Retinal pigment epithelial cell (primary cell): Measurements from ENCODE around the gene SMIM5.

GRCh38 chr17:75078510-75079312 lies 9.0 kb upstream of the SLC16A5 start:
- RRBS = no CpG with 5 or more reads among the region's 19 CpGs

DNA sequence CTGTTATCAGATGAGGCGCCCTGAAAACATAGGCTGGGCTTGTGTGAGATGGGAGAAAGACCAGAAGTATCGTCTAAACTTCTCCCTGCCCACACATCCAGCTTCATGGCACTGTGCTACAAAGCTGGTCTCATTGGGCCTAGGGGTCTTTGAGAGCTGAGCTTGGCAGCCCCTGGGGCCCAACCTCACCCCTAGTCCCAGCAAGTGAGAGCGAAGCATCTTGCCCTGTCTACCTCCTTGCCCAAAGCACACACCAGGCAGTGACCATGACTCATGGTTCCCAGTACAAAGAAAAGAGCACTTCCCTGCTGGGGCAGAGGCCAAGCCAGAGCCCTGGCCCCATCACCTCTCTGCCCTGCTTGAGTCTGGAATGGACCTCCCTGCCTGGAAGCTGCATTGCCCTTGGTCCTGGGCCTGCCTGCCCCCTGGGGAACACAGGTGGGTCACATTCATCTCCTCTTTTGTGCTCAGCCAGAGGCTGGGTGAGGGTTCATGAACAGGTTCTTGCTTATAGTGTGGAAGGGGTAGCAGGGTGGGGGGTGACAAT lies 1.2 kb downstream of the SLC16A5 start:
- RRBS = no CpG with 5 or more reads among the region's 3 CpGs

DNA sequence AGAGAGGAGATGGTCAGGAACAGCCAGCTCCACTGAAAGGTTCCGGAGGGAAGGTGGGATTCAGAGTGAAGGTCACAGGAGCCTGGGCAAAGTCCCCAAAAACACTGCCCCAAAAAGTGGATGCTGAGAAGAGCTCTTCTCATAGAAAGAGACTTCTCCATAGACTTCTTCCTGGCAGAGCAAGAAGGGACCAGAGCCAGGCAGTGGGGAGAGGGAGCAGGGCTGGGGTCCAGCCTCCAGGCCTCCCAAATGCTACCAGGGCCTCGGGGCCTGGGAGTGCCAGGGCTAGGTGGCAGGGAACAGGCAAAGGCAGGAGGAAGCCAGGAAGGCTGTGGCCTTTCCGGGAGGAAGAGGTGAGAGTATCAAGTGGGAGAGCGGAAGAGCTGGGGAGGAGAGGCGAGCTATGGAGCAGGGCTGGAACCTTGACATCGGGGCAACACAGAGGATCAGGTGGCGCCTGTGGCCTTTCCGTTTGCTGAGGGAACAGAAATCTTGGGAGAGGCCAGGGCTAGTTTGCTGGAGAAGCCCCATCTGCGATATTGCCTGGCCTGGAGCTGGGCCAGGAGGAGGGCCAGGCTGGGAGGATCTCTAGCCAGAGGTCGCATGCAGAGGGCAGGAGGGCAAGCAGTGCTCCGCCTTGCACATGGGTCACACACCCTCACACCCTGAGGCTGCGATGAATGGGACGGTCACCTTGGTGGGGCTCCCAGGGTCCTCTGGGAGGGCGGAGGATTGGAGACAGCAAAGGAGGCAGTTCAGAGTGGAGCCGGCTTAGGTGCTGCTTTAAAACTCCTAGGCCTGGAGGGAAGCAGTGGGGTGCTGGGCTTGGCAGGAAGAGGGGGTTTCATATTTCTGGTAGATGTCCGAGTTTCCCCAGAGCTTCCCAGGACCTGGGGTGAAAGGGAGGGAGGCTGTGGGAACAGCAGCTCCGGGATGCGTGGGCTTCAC lies 3.3 kb downstream of the SLC16A5 start:
- RRBS = no CpG with 5 or more reads among the region's 18 CpGs

DNA sequence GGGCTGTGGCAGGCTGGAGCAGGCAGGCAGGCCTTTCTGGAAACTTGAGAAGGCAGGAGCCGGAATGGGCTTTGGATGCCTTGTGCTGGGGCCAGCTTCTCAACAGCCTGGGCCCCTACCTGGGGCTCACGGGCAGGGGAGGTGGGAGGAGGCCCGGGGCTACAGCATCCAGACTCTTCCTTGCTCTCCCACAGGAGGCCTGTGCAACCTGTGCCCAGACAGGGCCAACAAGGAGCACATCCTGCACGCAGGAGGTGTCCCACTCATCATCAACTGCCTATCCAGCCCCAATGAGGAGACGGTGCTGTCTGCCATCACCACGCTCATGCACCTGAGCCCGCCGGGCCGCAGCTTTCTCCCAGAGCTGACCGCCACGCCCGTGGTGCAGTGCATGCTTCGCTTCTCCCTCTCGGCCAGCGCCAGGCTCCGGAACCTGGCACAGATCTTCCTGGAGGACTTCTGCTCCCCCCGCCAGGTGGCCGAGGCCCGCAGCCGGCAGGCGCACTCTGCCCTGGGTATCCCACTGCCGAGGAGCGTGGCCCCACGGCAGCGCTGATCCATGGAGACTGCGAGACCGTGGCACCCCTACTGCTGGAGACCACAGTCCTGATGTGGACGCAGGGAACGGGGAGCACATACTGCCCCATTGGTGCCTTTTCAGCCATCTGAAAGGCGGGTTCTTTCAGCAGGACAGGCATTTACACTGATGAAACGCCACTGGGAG lies 2.9 kb downstream of the NT5C start:
- RRBS = 90% methylated on average over 15 of the region's 31 CpGs

- RRBS = no CpG with 5 or more reads among the region's 25 CpGs
These were observed 1.4 kb downstream of the NT5C start for GRCh38 chr17:75130026-75130631.

DNA sequence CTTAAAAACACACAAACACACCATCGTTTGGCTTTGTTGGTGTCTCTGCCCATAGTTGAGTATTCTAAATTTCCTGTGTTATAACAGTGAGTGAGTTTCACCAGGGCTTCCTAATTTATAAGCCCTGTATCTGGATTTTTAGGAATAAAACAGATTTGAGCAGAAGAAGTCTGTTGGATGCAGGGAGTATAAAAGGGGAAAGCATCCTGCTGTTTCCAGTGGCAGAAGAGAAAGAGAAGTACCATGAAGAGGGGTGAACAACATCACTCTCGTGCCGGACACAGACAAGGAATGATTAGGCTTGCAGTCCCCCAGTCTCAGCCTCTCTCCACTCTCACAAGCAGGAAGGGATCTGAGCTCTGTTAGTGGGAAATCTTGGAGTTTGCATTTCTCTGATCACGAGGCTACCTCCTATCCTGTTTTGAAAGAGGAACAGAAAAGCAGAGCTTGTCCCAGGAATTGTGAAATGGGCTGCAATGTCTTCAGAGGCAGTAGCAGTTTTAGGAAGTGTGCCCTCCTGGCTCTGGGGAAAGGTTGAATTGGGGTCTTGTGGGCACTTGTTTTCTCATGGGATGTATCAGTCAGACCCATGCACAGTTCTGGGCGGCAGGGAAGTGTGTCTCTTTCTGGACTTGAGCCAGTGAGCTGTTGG lies 22.7 kb downstream of the NUP85 start:
- RRBS = no CpG with 5 or more reads among the region's 5 CpGs

DNA sequence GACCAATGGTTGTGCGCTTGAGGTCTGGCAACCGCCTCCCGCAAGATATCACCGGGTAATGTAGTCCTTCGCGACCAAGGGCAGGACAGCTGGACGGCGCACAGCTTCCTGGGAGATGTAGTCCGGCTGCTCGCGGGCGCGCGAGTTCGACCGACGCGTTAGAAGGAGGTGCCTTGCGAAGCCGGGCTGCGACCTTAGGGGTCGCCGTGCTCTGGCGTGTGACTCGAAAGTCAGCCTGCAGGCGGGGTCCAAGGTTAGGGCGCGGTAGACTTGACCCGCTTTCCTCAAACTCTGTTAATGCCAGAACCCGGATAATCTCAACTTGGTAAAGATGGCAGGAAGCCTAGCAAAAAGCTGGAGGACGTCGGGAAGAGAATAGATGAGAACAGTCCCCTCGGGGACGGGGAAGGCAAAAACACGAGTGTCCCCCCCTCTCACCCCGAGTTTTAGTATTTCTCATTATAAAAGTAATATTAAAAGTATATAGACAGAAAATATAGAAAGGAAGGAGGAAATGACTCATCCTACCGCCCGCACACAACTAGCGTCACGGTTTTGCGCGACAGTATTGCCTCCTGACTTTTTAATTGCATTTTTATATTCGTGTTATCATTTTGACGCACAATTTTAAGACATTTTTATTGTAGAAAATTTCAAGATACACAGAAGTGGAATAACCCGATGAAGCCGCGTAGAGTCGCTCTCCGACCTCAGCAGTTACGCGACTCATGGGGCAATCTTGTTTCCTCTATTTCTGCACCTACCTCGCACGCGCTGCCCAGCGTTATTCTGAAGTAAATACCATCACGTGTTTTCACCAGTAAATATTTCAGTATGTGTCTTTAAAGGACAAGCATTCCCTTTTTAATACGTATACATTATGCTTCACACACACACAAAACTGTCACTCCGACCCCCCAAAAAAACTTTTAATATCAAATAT lies 534 bp upstream of the SLC25A19 start:
- RRBS = 1% methylated on average over 17 of the region's 58 CpGs

GRCh38 chr17:75393462-75394558 lies 11.7 kb downstream of the GRB2 start:
- RRBS = 2% methylated on average over 4 of the region's 35 CpGs

DNA sequence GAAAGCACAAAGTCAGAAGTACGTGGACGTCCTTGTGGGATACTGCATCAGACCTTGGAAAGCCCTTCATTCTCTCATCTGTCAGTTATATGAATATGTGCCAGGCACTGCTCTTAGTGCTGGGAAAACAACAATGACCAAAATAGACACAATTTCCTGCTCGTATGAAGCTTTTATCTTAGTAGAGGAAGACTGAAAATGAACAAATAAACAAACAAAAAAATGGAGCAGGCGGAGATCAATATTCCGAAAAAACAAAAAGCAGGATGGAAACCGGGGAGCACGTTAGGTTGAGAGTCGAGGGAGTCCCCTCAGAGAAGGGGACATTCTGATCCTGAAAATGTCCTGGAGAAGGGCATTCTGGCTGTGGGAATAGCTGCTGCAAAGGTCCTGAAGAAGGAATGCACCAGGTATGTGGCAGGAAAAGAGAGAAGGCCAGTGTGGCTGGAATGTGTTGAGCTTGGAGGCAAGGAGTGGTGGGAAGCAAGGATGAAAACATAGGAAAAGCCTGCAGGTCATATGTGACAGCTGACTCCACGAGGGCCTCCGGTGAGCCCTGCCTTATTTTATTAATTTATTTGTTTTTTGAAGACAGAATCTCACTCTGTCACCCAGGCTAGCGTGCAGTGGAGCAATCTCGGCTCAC lies 15.5 kb upstream of the TMEM94 start:
- RRBS = no CpG with 5 or more reads among the region's 12 CpGs

- RRBS = no CpG with 5 or more reads among the region's 12 CpGs
These were observed 20.0 kb downstream of the TMEM94 start for GRCh38 chr17:75476236-75477036.

DNA sequence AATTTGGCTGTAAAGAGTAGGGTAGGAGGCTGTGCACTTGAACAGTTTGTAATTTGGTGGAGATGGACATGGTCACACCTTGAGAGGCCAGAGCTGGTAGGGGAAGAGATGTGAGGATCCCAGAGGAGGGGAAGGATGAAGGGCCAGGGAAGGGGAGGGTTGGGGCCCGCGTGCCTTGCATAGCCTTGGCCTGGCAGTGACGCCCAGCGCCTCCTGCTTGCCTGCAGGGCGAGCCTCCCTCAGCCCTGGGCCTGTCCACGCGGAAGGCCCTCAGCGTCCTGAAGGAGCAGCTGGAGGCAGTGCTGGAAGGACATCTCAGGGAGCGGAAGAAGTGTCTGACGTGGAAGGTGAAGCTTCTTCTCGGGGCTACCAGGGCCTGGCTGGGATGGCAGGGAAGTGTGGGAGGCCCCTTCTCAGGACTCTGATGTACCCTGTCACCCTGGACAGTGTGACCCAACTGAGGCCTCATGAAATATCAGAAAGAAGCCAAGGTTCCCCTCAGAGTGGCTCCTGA lies 28.8 kb downstream of the TMEM94 start:
- RRBS = no CpG with 5 or more reads among the region's 11 CpGs

DNA sequence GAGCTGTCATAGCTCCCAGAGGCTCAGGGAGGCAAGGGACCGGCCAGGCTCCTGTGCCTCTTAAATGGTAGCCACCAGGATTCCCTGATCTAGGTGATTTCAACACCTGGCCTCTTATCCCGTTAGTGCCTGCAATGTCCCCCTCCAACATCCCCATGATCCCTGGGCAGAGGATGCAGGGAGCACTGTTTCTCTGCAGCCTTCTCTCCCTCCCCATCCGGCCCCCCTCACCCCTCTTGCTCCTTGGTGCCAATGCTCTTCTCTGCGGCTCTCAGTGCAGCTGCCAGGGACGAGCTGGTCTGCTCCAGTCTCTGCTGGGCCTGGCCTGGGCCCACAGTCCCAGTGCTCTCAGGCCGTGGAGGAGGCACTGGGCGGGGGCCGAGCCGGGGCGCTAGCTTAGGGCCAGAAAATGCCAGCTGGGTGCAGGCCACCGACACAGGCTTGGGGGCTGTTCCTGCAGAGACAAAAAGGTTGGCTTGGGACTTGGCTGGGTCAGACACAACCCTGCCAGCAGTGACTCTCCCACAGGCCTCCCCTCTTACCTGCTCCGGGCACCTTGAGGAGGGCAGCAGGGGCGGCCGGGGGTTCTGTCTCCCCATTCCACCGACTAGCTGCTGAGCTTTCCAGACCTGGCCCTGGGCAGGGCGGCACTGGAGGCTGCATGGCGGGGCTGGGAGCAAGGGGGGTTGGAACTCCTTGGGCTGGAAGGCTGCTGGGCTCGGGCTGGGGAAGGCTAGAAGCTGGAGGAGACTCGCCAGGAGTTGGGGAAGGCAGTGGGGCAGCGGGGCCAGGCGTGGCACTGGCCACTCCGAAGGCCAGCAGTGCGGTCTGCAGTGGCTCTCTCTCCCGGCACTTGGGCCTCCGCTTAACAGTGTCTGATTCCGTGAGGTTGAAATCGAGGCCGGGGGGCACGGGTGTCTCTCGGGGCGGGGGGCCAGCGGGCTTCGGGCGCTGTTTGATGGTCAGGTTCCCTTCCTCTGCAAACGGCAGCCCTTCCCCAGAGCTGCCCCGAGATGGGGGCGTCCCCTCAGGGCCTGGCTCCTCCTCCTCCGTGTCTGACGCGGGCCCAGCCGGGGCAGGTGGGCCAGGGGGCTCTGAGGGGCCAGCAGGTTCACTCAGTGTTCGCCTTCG lies 13.7 kb downstream of the CASKIN2 start:
- RRBS = no CpG with 5 or more reads among the region's 43 CpGs

DNA sequence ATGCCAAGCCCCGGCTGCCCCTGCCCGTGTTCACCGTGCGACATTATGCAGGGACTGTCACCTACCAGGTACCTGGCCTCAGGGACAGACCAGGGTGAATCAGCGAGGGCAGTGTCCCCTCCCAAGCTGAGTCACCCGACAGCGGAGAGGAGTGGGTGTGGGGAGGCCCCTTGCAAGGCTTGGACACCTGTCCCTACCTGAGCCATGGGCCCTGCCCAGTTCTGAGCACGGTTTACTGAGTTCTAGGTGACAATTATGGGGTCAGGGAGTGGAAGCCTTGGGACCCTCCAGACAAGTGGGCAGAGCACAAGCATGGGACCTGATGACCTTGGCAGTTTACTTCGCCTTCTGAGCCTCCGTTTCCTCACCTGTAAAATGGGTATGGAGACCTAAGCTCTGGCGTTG lies 13.9 kb downstream of the MYO15B start:
- RRBS = no CpG with 5 or more reads among the region's 11 CpGs

GRCh38 chr17:75633348-75634324 lies at the start of gene SMIM5:
SMIM5 (plus strand) TSS chr17:75633434.
- RRBS = 28% methylated on average over 3 of the region's 30 CpGs

DNA sequence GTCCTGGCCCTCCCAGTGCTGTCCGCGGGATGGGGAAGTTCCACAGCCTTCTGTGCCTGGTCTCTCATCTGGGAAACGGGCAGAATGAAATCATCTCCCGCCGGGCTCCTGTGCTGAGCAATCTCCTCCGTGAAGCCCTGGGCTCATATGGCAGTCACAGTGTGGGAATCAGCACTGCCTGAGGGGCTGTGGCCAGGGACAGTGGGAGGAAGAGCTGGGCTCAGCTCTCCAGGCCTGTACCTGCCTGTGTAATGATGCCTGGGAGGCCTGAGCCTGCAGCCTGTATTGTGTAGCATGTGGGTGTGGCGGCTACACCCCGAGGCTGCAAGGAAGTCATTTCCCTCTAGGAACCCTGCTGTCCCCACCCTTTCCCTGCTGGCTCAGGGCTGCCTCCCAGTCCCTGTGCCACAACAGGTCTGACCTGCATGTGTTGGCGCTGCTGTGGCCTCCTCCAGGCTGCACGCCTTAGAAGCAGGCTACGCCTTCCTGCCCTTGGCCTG lies 1.9 kb downstream of the ITGB4 start:
- RRBS = no CpG with 5 or more reads among the region's 11 CpGs

DNA sequence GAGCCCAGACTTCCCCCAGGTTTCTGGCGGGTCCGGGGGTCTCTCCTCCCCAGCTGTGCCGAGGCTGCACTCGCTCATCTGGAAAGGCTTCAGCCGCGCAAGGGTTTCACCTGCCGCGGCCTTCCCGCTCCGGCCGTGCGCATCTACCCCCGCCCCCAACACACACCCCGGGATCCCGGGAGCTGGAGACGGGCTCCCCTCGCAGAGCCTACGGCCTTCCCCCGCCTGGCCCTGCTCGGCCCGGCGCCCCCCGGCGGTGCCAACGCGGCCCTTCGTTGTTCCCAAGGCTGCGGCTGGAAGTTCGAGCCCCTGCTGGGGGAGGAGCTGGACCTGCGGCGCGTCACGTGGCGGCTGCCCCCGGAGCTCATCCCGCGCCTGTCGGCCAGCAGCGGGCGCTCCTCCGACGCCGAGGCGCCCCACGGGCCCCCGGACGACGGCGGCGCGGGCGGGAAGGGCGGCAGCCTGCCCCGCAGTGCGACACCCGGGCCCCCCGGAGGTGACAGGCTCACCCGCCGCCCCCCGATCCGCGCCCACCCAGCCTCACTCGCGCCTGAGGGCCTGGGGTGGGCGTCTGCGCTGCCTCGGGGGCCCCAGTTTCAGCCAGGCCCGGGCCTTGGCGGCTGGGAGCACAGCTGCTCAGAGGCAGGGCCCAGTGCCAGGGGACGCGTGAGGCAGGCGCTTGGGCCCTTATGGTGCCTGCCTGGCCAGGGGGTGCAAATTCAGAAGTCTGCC lies 11.3 kb downstream of the GALK1 start:
- RRBS = 1% methylated on average over 50 of the region's 72 CpGs

- RRBS = no CpG with 5 or more reads among the region's 11 CpGs
These were observed 2.8 kb downstream of the H3-3B start for GRCh38 chr17:75776750-75777261.

DNA sequence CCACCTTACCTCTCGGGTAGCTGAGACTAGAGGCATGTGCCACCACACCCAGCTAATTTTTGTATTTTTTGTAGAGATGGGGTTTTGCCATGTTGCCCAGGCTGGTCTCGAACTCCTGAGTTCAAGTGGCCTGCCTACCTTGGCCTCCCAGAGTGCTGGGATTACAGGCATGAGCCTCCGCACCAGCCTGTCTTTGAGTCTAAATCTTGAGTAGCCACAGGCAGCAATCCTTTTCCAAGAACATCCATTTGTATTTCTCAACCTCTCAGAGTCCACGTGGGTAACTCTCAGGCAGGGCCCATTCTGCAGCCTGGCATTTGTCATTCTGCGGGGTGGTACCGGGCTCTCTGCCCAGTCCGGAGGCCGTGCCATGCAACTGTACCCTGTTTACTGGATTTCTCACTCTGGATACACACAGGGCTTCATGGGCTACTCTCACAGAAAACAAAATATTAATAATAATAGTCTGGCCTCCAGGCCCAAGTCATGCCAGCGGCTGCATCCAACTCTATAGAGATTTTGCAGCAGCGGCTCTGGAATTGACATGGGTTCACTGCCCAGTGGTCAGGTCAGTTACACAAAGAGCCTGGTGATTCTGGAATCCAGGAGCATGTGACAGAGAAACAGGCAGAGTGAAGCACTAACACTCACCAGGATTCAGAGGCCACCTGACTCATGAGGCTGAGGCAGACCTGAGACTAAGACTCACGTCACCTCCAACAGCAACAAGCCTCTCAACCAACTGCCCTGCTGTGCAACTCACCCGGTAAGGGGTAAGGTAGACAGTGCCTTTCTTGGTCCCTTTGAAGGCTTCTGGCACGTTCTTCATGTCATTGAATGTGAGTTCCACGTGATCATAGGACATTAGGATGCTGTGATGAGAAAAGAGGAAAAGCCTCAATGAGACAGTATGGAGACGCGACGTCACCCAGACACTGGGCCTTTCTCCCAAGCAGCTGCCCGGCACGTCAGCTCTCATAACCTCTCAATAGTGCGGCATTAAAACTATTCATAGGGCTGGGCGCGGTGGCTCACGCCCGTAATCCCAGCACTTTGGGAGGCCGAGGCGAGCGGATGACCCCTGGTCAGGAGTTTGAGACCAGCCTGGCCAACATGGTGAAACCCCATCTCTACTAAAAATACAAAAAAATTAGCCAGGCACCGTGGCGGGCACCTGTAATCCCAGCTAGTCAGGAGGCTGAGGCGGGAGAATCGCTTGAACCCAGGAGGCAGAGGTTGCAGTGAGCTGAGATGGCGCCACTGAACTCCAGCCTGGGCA lies 3.9 kb downstream of the WBP2 start:
- RRBS = no CpG with 5 or more reads among the region's 32 CpGs

GRCh38 chr17:75861291-75861696 lies 6.2 kb upstream of the WBP2 start:
- RRBS = no CpG with 5 or more reads among the region's 9 CpGs

- RRBS = no CpG with 5 or more reads among the region's 19 CpGs
These were observed 5.1 kb upstream of the MRPL38 start for GRCh38 chr17:75909464-75910518.